ENCODE results near the genes C2orf49 and FHL2.

GRCh38 chr2:102803848-102804059, 41.9 kb downstream of the TMEM182 start:
- RRBS, result no CpG with 5 or more reads among the region's 8 CpGs

DNA sequence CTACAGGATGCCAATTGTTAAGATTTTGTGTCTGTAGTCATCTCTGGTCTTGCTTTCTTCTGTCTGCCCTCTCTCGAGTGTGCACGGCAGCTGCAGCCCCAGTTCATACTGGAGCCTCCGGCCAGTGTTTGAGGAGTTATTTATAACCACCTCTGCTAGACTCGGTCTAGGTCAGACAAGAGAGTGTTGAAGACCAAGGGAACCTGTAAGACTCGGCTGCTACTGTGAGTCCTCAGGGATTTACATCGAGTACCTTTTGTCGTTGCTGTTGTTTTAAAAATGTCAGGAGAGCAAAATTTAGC, 810.0 kb upstream of the POU3F3 start:
- RRBS, result no CpG with 5 or more reads among the region's 7 CpGs

- RRBS, result no CpG with 5 or more reads among the region's 9 CpGs
These were observed 475.0 kb upstream of the POU3F3 start for GRCh38 chr2:104378640-104379562.

- RRBS, result no CpG with 5 or more reads among the region's 22 CpGs
These were observed 98.5 kb upstream of the POU3F3 start for GRCh38 chr2:104755315-104755952.

- RRBS, result 14% methylated on average over 5 of the region's 9 CpGs
These were observed 95.5 kb upstream of the POU3F3 start for GRCh38 chr2:104758356-104758826.

GRCh38 chr2:104851036-104852241, 2.5 kb upstream of the POU3F3 start:
- RRBS, result no CpG with 5 or more reads among the region's 34 CpGs

GRCh38 chr2:104853120-104853988, 561 bp upstream of the POU3F3 start:
- RRBS, result 22% methylated on average over 11 of the region's 68 CpGs

- RRBS, result 51% methylated on average over 1 of the region's 116 CpGs
These were observed 2.7 kb downstream of the POU3F3 start for GRCh38 chr2:104856264-104857302.

- RRBS, result no CpG with 5 or more reads among the region's 6 CpGs
These were observed 35.4 kb downstream of the POU3F3 start for GRCh38 chr2:104889254-104889700.

DNA sequence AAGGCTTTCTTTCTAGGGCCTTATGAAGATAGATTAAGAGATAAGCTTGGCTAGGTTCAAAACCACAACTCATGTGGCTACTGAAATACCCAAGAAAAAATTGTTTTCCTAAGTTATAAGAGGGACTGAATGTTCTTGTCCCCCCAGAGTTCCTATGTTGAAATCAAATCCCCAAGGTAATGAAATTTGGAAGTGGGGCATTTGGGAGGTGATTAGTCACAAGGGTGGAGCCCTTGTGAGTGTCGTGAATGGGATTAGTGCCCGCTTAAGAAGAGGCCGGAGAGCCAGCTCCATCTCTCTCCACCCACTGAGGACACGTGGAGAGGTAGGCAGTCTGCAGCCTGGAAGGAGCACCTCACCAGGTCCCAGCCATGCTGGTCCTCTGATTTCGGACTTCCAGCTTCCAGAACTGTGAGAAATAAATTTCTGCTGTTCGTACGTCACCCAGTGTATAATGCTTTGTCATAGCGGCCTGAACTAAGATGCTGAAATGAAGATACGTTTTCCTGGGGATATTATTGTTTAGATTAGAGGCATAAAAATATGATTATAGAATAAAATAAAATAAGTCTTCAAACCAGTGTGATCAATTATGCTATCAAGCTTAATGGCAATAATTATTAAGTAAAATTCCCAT, 44.1 kb downstream of the POU3F3 start:
- RRBS, result no CpG with 5 or more reads among the region's 9 CpGs

DNA sequence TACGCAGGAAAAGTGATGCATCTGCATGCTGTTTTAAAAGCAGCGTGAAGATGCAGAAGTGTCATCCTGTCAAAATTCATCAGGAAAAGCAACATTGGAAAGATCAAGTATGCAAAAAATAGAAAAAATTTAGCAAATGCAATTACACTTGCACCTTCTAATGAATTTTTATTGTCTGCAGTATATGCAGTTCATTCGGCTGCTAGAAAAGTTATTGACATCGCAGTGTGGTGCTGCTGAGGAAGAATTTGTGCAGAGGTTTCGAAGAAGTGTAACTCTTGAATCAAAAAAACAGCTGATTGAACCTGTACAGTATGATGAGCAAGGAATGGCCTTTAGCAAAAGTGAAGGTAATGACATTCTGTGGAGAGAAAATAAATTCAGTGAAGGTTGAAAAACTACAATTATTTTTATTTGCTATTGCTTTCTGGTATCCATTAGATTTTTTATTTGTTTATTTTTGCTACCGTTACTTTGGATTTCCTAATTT, 54.4 kb downstream of the MRPS9 start:
- RRBS, result no CpG with 5 or more reads among the region's 6 CpGs

- RRBS, result 4% methylated on average over 15 of the region's 59 CpGs
These were observed at the start of gene C2orf49 for GRCh38 chr2:105336945-105337900. TSS of gene C2orf49 (plus strand) at chr2:105337540.

- RRBS, result no CpG with 5 or more reads among the region's 10 CpGs
These were observed 7.3 kb downstream of the FHL2 start for GRCh38 chr2:105391153-105392252.

- RRBS, result 28% methylated on average over 60 of the region's 73 CpGs
These were observed at the start of gene FHL2 for GRCh38 chr2:105398695-105399495. TSS of gene FHL2 (minus strand) at chr2:105399051.

DNA sequence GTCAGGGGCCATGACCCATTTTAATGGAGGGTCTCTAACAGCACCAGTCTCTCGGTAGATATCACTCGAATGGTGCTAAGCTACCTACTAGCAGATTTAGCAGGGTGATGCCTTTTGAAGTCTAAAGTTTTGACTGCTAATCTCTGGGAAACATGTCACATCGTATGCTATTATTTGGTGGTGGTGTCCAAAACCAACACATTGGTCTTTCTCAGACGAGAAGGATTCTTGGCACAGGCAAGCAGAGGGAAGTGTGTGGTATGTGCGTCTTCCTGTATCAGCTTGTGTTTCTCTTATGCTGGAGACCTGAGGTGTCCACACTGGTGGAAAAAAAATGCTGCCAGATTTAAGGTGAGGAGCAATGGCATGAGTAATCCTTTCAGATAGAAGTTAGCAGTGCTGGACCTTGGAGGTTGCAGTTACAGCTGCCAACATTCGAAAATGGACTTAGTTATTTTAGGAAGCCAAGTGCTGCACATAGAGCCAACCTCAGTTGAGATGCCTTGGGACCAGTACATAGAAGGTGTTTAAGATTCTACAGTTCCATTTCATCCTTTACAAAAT, 11.7 kb upstream of the FHL2 start:
- RRBS, result no CpG with 5 or more reads among the region's 6 CpGs

DNA sequence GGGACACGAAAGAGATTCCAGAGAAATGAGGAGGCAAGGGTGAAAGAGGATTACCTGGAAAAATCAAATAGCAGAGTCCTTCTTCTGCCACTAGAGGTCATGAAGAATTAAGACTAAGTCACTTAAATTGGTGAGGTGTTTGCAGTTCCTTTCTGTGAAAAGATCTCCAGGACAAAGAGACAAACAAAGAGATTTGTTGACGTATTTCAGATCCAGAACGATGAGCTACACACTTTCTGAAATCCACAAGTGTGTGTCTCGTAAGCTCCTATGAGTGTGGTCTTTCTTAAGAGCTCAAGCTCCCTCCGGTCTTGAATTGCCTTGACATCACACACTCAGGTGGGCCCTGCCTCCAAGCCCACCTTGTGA, 168.3 kb upstream of the NCK2 start:
- RRBS, result no CpG with 5 or more reads among the region's 5 CpGs

- RRBS, result no CpG with 5 or more reads among the region's 7 CpGs
These were observed 3.4 kb downstream of the NCK2 start for GRCh38 chr2:105747874-105748660.

GRCh38 chr2:105749285-105750068, 4.8 kb downstream of the NCK2 start:
- RRBS, result no CpG with 5 or more reads among the region's 18 CpGs

DNA sequence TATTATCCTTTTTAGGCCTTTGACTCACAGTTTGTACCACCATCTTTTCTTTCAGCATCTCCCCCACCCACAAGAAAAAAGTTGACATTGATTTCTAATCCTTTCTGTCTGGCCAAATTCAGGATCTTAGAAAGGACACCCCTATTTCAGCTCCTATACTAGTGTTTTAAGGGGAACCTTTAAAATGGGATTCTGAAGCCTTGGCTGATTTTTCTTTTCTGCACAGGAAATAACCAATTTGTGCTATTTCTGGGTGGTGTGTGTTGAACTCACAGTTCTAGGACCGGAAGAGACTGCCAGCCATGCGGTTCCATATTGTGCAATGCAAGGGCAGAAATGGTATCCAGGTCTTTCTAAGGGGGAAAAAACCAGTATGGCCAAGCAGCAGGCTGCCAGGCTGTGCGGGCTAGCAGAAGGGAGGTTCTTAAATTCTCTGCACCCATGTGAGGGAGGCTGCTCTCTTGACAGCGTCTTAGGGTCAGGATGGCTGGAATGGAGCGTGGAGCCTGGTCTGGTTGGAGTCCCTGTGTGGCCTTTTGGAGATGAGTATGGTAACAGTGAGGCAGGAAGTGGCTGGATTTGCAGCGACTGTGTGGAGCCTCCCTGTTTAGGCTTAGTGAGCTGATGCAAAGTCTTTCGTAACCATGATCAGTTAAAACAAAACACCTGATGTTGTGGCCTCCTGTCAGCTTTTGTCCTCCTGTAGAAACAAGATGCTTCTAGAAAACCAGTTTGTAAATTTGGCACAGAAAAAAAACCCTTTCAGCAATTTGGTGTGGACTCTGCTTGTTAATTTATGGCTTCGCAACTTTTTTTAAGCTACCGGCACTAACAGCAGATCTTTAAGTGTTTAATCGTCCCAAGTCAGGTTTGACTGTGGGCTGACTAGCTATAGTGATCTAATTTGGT, 52.6 kb downstream of the NCK2 start:
- RRBS, result no CpG with 5 or more reads among the region's 10 CpGs

GRCh38 chr2:106095582-106096171, 30.2 kb downstream of the ECRG4 start:
- RRBS, result no CpG with 5 or more reads among the region's 18 CpGs

All from GM06990 (cell line).